SJSA1 (cell line): ENCODE data around the genes AMPH and C7orf25.

DNA sequence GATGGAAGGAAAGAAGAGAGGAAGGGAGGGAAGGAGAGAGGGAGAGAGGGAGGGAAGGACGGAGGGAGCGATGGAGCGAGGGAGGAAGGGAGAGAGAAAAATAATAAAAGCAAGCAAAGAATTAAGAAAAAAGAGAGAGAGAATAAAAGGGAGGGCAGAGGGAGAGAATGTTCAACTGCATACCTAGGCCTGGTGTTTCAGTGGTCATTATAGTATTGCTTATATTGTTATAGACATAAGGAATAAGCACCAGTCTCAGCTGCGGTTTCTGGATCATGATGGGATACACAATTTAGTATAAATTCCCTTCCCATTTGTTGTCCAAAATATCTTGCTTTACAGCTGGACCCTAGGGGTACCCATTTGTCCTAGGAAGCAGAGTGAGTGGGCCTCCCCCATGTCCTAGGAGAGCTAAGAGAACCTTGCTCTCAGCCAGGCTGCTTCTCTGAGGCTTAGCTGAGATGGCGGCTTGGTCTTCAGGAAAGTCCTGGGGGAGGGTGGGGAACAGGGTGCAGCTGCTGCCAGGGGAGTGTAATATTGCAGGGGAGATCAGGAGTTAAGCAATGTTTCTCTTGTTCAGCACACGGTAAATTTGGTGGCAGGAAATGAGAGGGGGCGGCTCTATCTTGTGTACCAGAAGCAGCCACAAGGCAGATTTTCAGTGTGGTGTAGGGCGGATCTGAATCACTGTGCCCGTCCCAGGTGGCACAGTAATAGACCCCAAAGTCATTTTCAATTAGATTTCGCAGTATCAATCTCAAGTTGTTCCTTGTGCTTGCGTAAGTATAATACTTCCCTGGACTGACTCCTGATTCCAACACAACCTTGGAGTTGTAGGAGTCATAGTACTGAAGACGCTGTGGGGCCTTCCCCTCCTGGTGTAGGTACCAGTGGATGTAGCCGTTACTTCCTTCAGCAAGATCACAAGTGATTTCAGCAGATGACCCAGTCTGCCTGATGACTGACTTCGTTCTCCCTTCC lies 184.4 kb downstream of the STARD3NL start:
- RAMPAGE, long total RNA: no peak

DNA sequence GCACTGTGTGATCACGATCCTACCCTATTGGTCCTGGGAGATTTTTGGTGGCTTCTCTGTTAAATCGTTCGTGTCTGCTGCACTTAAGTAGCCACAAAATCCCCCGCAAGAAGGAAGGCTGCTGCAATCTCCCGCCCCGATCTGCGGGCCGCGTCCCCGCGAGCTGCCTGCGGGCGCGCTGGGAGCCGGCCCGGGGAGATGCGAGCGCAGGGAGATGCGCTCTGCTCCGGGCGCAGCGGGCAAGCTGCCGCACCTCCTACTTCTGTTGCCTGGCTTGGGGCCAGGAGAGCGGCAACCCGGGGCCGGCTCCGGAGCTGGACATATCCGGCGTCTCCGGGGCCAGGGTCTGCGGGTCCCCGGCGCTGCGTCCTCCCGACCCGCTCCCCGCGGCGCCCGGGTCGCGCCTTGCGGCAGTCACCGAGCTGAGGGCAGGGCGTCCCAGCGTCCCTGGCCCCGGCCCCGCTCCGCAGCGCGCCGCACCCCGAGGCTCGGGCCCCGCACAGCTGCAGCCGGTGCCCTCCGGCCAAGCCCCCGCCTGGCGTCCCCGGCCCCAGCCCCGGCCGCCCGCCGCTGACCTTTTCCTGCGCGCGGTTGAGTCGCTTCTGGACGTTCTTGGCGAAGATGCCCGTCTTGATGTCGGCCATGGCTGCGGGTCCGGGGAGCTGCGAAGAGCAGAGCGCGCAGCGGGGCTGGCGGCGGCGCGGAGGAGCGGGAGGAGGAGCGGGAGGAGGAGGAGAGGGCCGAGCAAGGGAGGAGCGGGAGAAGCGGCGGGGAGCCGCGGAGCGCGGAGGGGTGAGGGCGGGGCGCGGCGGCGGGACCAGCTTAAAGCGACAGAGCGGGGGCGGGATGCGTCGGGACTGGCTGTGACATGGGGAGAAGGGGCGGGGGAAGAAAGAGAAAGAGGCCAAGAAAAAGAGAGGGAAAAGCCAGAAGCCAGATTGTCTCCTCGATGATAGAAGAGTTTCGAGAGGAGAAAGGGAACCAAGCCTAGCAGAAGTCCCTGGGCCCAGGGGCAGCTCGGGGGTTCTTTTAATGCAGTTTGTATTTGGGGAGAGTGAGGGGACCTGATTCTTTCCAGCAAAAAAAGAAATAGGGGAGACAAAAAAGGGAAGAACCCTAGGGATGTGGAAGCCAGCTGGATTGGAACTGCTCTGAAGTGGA lies at the start of gene AMPH:
Gene AMPH, minus strand, starts transcription at position 666 of the 1,161 bp plus-strand sequence.
- RAMPAGE, long total RNA: no peak

DNA sequence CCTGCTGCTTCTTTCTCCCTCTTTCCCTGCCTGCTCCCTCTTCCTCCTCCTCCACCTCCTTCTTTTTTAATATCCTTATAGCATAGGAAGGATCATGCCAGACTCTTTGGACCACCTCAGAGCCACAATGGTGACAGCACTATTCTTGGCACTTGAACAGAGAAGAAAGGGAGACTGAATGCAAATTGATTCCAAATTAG lies 83.4 kb upstream of the AMPH start:
- RAMPAGE, long total RNA: no peak

- RAMPAGE, long total RNA: no peak
These were observed 23.5 kb downstream of the YAE1 start for GRCh38 chr7:39589482-39590318.

DNA sequence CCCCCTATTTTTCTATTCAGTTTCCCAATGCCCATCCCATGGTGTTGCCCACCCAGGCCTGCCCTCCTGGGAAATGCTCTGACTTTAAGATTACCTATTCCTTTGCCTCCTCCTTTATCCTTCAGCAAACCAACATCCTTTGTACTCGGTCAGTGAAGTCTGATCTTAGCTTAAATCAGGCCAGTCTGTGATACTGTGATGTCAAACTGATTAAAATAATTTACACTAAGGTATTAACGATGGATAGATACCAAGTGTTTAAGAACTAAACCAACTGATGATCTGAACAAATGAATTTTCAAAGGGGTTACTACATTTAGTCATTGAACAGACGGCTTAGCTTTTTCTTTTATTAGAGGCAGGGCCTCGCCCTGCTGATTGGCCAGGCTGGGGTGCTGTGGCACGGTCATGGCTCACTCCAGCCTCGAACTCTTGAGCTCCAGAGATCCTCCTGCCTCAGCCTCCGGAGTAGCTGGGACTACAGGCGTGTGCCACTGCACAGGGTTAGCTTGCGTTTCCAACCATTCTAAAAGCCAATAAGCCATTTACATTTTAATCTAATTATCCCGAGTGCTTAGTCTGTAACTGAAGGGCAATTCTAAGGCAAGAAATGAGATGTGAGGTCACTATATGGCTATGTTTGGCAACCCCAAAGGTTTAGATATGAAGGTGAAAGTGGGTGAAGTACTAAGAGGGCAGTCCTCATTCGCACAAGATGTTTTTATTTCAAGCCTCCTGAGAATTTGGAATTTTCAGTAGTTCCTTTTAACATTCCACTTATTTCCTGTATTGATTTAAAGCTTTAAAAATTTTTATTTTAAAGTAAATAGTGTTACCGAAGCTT lies 1.7 kb upstream of the CDK13 start:
- RAMPAGE, long total RNA: no peak

DNA sequence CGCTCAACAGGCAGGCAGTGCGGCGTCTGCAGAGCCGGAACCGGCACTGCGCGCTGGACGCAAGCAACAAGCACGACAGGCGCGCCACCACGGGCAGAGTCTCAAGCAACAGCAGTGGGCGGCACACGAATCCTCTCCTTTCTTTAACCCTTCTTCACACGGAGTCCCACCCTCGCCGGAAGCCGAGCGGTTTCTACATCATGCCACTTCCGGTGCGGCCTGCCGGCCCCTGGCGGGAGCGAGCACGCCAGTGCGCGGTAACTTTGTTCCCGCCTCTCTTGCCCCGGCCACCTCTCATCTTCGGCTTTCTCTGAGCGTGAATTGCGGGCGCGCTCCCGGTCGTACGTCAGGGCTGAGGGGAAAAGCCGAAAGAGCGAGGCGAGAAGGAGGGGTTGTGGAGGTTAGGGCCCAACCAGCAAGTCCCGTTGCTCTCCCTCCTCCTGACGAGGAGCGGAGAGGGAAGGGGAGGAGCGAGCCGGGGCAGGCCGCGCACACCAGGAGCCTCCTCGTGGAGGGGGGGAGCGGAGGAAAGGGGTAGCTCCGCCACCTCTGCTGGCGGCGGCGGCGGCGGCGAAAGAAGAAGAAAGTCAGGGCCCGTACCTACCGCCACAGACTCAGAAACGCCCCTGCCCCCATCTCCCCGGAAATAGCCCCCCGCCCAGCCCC lies 619 bp upstream of the CDK13 start:
- RAMPAGE, long total RNA: no peak

GRCh38 chr7:39950426-39951441 lies 678 bp downstream of the CDK13 start:
- RAMPAGE, long total RNA: no peak

DNA sequence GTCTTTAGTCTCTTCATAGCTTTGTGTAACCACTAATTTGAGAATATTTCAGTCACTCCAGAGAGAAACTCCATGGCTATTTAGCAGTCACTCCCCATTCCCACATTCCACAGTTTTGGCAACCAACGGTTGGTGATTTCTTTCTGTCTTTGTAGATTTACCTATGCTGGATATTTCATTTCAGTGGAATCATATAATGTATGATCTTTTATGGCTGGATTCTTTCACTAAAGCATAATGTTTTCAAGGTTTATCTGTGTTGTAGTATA lies 22.3 kb downstream of the CDK13 start:
- RAMPAGE, long total RNA: no peak

GRCh38 chr7:40087963-40088312 lies 46.5 kb downstream of the MPLKIP start:
- RAMPAGE, long total RNA: no peak

DNA sequence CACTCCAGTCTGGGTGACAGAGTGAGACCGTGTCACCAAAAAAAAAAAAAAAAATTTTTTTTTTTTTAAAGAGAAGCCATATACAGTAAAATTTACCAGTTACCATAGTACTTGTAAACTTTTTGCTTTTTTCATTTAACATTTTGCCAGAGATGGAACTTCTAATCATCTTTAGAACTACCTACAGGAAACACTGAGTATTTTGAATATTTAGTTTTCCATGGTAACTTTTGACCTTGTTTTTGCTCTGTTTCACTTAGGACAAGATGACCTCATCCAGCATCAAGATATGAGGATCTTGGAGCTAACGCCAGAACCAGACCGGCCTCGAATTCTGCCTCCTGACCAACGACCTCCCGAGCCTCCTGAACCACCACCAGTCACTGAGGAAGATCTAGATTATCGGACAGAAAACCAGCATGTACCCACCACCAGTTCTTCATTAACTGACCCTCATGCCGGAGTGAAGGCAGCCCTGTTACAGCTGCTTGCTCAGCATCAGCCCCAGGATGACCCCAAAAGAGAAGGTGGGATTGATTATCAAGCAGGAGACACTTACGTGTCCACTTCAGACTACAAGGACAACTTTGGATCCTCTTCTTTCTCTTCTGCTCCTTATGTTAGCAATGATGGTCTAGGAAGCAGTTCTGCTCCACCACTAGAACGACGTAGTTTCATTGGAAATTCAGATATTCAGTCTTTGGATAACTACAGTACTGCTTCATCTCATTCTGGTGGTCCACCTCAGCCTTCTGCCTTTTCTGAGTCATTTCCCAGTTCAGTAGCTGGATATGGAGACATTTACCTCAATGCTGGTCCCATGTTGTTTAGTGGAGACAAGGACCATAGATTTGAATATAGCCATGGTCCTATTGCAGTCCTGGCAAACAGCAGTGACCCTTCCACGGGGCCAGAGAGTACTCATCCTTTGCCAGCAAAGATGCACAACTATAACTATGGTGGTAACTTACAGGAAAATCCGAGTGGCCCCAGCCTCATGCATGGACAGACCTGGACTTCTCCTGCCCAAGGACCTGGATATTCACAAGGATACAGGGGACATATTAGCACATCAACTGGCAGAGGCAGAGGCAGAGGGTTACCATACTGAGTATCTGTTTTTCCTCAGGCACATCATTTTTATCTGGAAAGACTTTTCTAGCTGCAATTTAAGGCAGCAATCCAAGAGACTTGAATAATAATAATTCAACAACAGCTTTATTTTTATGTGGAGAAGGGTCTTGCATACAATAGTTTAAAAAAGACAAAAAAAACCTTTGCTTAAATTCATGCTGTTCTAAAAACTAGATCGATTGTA lies 40.1 kb downstream of the MPLKIP start:
- RAMPAGE, long total RNA: no peak

DNA sequence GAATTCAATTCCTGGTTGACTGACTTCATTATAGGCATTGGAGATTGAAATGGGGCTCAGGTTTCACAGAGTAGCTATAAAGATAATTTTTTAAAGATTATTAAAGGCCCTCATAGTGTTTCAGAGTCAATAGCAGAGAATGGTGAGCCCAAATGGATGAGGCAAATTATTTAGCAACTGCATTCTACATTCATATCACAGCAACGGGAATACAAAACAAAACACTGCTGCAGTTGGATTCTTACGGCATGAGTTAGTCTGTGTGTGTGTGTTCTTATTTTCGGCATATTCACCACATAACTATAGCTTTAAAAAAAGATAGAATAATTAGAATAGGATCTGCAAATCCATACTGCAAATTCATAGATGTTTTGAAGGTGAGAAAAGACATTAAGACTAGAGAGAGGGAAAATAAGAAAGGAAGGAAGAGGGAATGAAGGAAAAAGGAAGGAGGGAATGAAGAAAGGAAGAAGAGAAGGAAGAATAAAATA lies 66.0 kb downstream of the SUGCT start:
- RAMPAGE, long total RNA: no peak

DNA sequence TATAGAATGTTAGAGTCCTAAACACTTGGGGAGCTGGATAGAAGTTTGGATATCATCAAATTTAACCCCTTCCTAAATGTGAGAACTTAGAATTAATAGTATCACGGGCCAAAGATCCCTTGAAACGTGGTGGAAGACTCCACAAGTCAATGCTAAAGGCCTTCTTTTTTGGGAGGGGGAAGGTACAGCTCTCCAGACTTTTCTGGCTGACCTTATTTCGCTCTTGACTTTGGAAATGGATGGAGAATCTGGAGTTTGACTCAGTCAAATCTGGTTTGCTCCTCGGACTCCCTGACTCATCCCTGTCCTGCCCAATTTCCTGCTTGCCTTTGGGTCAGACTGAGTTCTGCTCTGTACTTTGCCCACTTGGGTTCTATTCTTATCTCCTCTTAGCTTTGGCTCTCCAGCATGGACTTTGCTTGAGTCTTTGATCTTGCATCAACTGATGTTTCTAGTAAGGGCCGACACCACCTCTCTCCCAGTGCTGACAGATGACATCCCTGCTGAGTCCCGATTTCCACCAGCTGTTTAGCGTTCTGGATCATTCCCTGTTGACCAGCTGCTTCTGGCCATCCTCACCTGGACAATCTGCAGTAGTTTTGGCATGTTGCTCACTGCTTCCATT lies 335.2 kb downstream of the SUGCT start:
- RAMPAGE, long total RNA: no peak

DNA sequence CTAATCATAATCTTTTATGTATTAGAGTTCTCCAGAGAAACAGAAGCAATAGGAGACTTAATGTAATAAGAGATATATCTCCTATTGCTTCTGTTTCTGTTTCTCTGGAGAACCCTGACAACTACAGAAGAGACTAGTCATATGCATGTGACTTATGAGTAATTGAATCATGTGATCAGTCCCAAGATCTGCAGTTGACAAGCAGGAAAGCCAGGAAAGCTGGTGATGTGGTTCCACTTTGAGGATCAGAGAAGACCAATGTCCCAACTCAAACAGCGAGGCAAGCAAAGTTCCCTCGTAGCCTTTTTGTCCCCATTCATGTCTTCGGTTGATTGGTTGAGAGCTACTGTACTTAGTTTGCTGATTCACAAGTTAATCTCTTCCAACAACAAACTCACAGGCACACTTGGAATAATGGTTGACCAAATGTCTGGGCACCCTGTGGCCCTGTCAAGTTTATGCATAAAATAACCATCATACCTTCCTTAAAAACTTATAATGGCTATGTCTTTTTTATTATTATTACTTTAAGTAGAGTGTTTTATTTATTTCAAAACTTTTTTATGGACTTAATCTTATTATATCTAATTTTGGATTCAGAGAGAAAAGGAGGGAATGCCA lies 412.2 kb downstream of the SUGCT start:
- RAMPAGE, long total RNA: no peak

GRCh38 chr7:40815423-40815935 lies 680.7 kb downstream of the SUGCT start:
- RAMPAGE, long total RNA: no peak

- RAMPAGE, long total RNA: no peak
These were observed 29.1 kb upstream of the INHBA start for GRCh38 chr7:41731959-41732424.

- RAMPAGE, long total RNA: no peak
These were observed 30.3 kb upstream of the INHBA start for GRCh38 chr7:41733196-41733541.

DNA sequence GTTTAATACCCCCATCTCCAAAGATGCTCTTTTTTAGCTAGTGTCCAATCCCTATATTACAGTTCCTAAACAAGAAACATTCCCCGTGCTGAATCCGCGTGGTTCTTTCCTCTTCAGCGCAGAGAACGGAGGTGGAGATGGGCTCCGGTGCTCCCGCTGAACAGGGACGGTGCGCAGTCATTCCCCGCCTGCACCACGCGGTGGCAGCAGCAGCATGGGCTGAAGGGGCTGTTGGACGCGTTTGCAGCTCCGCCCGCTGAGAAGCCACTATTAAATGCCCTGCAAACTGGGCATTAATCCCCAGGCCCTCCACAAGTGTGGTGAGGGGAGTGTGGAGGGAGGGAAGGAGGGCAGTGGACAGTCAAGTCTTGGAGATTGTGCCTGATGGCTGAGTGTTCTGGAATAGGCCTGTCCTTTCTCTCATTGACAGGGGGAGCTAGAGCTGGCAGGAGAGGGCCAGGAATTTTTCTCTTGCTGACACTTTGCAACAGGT lies 240.2 kb upstream of the INHBA start:
- RAMPAGE, long total RNA: no peak

DNA sequence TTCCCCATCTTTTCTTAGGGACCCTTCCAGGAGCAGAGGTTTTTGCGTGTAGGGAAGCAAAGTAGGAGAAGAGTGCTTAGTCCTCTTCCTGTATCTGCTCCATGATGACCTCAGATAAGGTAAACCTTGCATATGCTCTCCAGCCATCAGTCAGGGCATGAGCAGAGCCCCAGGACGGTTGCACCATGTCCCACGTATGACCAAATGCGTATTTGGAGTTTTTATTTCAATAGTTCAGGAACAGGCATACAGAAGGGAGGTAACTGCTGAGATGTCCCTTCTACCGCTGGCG lies 253.4 kb upstream of the INHBA start:
- RAMPAGE, long total RNA: no peak

GRCh38 chr7:42877740-42878145 lies 34.1 kb downstream of the C7orf25 start:
- RAMPAGE, long total RNA: no peak

DNA sequence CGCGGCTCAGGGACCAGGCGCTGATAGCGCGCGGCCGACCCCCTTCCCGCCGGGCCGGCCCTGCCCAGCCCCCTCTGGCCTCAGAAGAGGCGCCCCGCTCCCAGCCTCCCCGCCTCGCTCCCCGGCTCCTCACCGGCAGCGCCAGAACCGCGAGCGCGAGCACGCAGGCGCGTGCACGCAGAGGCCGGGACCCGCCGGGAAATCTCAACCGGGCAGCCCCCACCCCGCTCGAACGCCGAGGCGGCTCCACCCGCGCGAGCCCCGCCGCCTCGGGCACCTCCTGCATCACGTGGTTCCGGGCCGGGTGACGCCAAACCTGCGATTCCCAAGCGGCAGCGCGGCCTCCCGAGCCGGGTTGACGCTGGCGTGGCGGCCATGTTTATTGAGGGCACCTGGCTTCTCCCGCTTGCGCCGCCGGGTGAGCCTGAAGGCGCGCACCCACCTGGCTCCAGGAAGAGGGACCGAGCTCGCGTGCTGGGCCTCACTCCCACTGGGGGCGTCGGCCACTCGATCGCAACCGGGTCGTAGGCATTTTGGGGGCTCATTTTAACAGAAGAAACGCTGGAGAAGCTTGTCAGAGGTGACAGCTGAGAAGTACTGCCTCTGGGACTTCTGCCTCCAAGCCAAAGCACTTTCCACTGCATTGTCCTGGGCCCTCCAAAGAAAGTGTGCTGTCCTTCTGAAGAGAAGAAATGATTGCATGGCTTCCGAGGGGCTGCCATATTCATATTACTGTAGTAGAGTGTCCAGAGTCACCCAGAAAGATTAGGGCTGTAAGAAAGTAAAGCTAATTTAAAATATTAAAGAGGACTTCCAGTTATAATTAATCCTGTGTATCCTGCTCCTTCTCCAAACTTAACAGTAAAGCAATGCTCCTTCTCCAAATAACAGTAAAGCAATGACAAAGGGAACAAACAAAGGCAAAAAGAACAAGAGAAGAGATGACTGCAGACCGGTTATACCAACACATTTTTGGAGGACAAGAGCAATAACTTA lies at the start of gene C7orf25:
Gene C7orf25, minus strand, starts transcription at position 289 of the 996 bp plus-strand sequence.
- RAMPAGE, long total RNA: no peak